ENCODE measurements around a stretch of chr9.

GRCh38 chr9:114099661-114099963 lies 520 bp upstream of the KIF12 start:
- PRO-cap = no peak
- RAMPAGE, long total RNA, 4 experiments = no peak in any of the 4 experiments

DNA sequence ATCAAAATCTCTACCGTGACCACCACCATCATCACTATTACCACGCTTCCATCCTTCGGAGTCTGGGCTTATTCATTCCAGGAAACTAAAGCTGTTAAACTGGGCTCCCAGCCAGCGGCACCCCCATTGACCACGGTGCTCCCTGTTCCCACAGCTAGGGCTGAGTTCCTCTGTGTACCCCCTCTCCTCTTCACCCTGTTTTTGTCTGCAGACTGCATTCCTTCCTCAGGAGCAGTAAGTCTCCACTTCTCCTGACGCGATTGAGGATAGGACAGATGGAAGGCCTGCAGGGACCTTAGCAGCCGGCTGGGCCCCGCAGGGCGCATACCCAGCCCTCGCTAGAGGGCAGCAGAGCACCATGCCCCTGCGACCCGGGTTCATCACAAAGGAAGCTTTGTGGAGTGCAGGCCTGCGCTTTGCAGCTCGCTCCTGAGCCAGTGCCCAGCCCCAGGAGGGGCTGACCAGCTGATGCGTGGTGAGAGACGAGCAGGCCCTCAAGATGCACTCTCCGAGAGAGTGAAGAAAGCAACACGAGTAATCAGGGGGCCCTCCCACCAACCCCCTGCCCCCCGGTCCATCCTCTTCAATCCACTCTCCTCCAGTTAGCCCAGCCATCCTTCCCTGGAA lies 8.8 kb upstream of the KIF12 start:
- PRO-cap = no peak
- RAMPAGE, long total RNA, 4 experiments = no peak in any of the 4 experiments

GRCh38 chr9:114134870-114135304 lies 20.4 kb upstream of the COL27A1 start:
- PRO-cap = no peak
- RAMPAGE, long total RNA, 4 experiments = no peak in any of the 4 experiments

DNA sequence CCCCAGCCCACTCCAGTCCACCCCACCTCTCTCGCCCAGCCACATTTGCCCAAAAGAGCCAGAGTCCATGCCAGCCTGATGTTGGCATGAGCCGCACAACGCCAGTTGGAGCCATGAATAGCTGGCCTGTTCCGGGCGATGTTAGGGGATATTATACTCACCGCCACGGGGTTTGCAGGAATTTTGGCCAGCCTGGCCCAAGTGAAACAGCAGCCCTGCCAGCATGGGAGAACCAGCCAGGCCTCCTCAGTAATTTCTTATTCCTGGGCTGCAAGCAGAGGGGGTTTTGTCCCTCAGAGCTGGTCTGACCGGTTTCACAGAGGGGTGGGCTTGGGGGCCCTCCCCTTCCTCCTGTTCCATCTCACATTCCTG lies 49.9 kb downstream of the COL27A1 start:
- PRO-cap = no peak
- RAMPAGE, long total RNA, 4 experiments = no peak in any of the 4 experiments

DNA sequence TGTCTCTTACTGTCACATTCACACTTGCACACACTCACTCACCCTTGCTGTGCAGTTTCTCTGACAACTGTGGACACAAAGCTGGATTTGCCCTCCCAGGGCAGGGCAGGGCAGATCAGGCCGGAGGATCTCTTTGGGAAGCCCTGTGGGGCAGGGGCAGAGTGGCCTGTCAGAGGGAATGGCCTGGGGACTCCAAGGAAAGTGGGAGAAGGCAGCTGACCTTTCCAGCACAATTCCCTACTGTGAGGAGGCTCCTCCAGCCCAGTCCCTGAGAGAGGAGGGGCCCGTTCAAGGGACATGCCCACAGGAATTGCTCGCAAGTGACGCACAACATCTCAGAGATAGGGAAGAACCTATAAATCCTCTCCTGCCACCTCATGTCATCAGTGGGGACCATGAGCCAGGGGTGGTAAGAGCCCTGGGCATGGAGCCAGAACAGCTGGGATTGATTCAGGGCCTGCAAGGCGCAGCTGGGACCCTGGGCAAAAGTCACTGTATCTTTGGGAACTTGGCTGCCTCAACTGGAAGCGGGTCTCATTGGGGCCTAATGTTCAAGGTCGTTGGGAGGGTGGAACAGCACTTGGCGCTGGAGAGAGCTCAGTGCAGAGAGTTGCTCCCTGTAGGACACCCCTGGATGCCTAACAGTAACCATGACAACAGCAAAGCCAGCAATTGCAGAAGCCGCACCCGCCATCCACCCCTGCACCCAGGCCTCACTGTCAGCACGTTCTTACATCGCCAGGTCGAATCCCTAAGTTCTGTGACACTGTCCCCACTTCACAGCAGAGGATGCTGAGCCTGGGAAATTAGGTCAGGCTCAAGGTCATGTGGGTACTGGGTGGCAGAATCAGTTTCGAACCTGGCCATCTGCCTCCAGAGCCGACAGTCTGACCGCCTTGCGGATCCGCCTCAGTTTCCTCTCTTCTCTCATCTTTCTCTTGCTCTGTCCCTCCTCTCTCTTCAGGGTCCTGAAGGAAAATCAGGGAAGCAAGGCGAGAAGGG lies 41.3 kb upstream of the ORM1 start:
- PRO-cap = no peak
- RAMPAGE, long total RNA, 4 experiments = no peak in any of the 4 experiments

DNA sequence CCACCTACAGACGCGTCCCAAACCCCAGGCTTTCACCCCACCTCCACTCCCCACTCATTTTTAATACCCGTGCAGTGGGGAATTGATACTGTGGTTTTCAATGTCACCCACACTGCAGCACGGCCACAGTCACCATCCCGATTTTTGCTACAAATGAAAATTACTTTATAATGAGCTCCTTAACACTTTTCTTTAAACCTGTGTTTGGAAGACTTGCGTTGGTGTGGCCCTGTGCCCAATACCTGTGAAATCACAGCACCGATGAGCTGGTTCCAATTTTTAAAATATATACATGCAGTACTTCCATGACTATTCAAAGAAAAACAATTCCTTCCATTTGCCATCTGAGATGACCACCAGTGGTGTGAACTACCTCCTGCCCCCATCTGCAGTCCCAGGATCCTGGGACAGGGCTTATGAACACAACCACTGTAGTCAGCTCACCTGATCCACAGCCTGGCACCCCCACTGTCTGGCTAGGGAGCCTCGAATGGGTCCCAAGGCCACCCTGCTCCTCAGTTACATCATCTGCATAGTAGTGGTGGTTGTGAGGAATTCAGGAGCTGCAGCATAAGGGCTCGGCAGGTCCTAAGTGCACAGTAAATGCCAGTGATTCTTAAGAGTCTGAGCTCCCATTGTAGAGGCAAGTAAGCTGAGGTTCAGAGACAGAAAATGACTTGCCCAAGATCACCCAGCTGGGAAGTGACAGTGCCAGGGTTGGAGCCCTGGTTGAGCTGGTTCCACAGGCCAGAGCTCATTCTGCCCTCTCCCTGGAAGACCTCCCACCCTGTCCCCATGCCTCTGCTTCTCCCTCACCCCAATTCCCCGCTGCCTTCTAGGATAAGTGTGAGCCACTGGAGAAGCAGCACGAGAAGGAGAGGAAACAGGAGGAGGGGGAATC lies 2.8 kb downstream of the ORM1 start:
- PRO-cap = no peak
- RAMPAGE, long total RNA, 4 experiments = no peak in any of the 4 experiments

DNA sequence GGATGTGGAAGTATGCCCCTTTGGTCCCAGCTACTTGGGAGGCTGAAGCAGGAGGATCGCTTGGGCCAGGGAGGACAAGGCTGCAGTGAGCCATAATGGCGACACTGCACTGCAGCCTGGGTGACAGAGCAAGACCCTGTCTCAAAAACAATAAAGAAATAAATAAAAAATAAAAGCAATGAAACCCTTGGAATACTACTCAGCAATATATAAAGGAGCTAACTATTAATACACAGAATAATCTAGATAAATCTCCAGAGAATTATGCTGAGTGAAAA lies 22.0 kb downstream of the ORM2 start:
- PRO-cap = no peak
- RAMPAGE, long total RNA, 4 experiments = no peak in any of the 4 experiments

DNA sequence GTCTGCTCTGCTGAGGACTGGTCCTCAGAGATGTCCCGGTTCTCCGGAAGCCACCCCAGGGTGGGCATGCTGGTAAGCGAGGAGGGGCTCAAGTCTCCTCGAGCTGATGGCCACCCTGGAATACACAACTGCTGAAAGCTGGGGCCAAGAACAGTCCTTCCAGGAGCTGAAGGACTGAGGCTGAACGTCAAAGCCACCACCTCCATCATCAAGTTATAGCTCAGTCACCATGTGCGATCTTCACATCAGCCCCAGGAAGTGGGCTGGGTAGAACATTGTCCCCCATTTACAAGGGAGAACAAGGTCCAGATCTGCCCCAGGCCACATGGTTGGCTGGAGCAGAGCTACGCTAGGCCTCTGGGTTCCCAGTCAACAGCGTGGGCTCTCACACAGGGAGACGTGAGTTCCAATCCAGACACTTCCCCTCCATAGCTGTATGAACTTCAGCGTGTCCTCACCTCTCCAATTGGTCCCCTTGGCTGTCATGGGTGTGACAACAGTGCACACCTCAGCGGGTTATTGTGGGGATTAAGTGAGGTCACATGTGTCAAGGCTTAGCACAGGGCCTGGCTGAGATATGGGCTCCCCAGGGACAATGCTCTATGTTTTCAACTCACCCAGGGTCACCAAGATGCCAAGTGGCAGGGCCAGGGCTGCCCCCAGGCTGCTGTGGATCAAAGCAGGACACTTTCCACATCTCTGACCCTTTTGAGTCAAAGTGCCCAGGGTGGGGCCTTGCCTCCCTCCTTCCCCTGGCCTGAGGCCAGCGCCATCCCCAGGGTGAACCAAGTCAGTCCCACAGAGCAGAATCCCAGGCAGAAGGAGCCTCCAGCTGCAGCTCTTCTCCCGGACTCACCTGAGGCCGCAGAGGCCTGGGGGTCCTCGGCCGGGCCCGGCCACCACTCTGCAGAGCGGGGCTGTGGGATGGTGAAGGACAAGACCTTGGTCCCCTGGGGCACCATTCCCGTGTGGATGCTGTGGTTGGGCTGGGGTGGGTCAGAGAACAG lies 19.9 kb downstream of the AKNA start:
- PRO-cap = unidirectional peak, minus-strand start at position 189 of the sequence
- RAMPAGE, long total RNA, 4 experiments = no peak in any of the 4 experiments

GRCh38 chr9:114369880-114370738 lies 17.7 kb downstream of the AKNA start:
- PRO-cap = no peak
- RAMPAGE, long total RNA, 4 experiments = no peak in any of the 4 experiments

DNA sequence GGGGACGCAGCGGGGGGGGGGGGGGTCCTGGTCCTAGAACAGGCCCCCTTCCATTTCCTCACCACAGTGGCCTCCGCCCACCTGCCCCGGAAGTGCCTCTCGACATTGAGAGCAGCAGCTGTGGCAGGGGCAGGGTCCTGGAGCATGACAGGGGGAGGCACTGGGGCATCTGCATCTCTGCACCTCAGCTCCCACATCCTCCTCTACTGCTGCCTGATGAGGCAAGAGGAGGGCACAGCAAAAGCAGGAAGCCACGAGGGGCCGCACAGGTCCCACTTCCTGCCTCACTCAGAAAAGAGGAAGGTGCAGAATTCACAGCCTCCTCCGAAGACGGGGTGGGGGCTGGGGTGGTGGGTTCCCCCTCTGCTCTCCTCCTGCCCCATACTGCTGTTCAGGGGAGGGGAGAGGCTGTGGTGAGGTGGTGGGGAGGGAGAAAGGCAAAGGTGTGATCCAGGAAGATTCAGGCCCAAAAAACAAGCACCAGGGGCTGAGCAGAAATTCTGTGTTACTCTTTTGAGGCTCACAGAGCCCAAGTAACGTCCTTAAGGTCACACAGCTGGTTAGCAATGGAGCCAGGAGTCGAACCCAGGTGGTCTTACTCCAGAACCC lies 14.7 kb downstream of the AKNA start:
- PRO-cap = bidirectional peak, plus-strand start at position 145 of the sequence, minus-strand start at position 201 of the sequence
- RAMPAGE, long total RNA, 4 experiments = no peak in any of the 4 experiments

DNA sequence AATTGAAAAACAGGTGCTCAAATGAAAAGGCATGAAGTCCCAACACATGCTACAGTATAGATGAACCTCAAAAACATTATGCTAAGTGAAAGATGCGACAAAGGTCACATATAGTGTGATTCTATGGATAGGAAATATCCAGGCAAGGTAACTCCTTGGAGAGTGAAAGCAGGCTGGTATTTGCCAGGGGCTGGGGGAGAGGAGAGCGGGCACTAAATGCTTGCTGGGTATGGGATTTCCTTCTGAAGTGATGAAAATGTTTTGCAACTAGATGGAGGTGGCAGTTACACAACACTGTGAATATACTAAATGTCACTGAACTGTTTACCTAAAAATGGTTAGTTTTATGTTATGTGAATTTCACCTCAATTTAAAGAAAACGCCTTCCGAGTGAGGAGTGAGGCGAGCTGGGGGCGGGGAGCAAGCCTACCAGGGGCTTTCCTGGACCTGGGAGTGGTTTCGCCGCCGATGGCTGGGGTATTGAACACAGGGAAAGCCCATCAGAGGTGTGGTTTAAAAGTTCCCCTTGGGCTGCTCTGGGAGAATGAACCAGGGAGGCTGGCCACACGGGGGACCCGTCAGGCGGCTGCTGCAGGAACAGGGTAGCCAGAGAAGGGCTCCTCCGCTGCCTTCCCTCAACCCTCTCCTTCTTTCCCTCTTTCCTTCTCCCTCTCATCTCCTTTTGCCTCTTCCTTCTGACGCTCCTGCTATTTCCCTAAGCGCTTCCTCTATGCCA lies 5.0 kb downstream of the AKNA start:
- PRO-cap = no peak
- RAMPAGE, long total RNA, 4 experiments = no peak in any of the 4 experiments

GRCh38 chr9:114503522-114504103 lies 1.7 kb downstream of the WHRN start:
- PRO-cap = no peak
- RAMPAGE, long total RNA, 4 experiments = no peak in any of the 4 experiments

- PRO-cap = no peak
- RAMPAGE, long total RNA, 4 experiments = no peak in any of the 4 experiments
Measured at GRCh38 chr9:114622149-114622348, 11.0 kb downstream of the TMEM268 start.

GRCh38 chr9:114799348-114799988 lies 6.4 kb downstream of the TNFSF15 start:
- PRO-cap = no peak
- RAMPAGE, long total RNA, 4 experiments = no peak in any of the 4 experiments

DNA sequence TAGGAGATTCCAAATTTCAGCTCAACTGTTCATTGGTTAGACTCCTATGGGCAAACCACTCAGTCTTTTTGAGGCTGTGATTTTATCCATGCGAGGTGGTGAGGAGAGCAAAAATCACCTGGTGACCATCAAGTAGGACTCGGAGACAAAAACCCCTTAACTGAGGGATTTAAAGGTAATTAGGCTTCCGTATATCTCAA lies 90.3 kb downstream of the TNC start:
- PRO-cap = no peak
- RAMPAGE, long total RNA, 4 experiments = no peak in any of the 4 experiments

DNA sequence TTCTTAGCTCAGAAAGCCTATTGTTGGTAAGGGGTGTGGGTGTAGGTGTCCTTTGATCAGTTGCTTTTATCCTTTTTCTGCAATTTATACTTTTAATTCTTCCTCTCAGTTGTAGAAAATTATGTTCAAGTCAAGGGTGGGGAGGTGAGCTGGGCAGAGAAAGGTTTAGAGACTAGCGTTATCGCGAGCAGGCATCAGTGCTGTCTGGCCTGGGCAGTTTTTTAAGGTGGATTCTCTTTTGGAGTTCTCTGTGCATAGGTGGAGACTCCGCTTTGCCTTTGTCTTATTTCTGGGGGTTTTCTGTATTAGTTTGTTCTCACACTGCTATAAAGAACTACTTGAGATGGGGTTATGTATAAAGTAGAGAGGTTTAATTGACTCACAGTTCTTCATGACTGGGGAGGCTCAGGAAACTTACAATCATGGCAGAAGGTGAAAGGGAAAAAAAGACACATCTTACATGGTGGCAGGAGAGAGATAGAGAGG lies 163.9 kb upstream of the TNC start:
- PRO-cap = no peak
- RAMPAGE, long total RNA, 4 experiments = no peak in any of the 4 experiments

DNA sequence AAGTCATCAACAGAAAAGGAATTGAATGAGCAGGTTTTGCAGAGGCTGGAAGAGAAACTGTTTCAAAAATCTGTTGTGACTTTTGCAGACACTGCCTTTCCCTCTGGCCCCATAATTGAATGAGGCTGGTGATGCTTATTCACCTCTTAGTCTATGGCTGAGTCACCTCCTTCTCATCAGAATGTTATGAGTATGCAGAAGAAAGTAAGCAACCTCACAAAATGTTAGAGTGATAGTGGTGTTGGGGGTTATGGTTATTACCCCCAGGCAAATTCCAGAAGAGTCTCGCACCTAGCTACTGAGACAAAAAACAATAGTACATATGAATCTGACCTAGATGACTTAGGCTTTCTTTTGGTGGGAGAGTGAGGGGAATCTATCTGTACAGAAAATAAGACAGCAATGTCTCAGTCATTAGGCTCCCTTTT lies 497.9 kb upstream of the TNC start:
- PRO-cap = no peak
- RAMPAGE, long total RNA, 4 experiments = no peak in any of the 4 experiments

GRCh38 chr9:115649843-115650662 lies 503.5 kb upstream of the PAPPA start:
- PRO-cap = unidirectional peak, plus-strand start at chr9:115650373
- RAMPAGE, long total RNA, 4 experiments = no peak in any of the 4 experiments

GRCh38 chr9:115939432-115939790 lies 214.2 kb upstream of the PAPPA start:
- PRO-cap = no peak
- RAMPAGE, long total RNA, 4 experiments = no peak in any of the 4 experiments

DNA sequence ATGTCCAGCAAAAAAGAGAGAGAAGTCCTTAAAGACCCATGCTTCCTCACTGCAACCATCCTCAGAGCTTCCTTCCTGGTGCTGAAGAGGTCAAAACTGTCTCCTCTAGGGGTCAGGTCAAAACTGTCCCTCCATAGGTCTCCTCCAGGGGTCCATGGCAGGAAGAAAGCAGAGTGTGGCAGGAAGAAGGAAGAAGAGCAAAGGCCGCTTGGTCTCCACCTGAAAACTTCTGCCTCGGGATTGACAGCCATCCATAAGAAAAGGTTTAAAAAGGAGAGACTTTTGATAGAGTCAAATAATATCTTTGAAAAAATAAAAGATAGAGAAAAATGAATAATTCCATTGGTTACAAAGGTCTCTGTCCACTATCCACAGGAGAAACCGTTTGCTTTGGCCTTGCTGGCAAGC lies 261.8 kb upstream of the TRIM32 start:
- PRO-cap = unidirectional peak, plus-strand start at position 168 of the sequence
- RAMPAGE, long total RNA, 4 experiments = no peak in any of the 4 experiments

Data from Peyer's patch (tissue), 4 donors.